ENCODE data around the genes ZFP90 and SNTB2.

DNA sequence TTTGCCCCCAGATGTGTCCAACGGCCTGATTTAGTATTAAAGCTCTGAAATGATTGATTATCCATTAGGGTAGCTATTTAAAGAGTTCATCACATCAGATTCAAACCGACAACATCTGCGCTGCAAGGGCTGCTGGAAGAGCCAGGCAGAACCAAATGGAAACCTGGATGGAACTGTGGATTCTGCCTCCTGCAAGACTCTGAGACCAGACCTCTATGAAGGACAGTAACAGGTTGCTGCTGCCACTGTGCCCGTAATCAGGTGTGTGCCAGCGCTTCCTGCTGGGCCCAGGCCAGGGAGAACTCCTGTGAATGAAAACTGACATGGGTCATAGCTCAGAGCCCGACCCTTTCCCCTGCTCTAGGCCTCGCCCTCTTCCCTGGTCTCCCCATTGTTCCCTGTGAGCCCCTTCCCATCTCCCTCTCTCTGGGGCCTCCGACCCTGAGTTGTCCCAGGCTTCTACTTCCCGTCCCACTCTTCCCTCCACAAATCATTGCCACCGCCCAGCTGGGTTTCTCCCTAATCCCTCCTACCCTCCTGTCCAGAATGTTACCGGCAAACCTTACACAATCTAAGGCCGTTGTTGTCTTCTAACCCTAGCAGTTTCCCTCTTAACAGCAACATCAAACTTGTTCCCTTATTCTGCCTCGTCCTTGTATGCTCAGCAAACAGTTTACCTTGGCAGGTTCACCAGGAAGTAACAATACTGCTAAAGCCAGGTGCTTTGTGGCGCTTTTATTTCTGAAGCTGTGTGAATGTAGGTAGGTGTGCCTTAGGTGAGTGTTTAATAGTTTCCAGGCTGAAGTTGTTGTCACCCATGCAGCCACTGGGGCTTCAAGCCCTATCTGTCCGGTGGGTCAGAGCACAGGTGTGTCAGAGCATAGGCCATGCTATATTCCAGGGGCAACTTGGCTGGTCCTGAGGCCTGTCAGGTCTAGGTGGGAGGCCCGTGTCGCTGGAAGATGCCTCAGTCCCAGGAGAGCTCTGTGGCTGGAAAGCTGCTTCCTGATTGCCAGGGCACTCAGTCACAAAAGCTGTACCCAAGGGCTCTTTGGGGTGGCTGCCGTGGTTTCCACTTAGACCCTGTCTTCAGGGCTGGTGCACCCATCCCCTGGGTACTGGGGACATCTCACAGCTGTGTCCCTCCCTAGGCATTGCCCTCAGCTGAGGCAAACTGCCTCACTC is 32.0 kb downstream of the SMPD3 start:
- RRBS: no CpG with 5 or more reads among the region's 18 CpGs

- RRBS: no CpG with 5 or more reads among the region's 16 CpGs
These were observed 12.9 kb upstream of the ZFP90 start for GRCh38 chr16:68526082-68526772.

GRCh38 chr16:68538739-68539370 is at the start of gene ZFP90:
TSS of gene ZFP90 (plus strand) at chr16:68539291.
- RRBS: 1% methylated on average over 11 of the region's 47 CpGs

- RRBS: no CpG with 5 or more reads among the region's 6 CpGs
These were observed 12.3 kb upstream of the CDH1 start for GRCh38 chr16:68724684-68725320.

DNA sequence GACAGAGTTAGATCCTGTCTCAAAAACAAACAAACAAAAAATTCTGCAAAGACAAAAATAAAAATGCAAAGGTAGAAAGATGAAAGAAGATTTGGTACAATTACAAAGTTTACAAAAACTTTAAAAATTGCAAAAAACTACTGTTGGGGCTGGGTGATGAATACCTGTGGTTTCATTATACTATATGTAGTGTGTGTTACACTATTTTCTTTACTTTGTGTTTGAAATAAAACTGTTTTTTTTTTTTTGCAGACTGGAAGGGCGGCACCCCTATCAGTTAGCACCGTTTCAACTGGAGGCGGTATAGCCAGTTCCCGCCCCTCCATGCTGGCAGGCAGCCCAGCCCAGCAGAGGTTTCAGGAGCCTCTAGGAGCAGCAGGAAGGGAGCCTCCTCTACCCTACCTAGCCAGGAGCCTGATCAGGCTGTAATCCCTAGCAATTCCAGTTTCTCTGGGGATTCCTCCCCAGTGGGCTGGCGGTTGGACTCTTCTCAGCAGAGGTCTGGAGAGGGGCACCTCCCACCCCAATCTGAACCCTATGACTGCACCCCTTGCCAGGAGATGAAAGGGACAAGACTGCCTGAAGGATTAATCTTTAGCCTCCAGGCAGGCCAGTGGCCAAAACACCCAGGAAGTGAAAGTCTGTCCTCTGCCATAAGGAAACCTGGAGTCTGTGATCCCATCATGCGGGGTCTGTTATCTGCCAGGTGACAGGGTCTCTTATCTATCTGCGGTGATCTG is 5.1 kb upstream of the CDH1 start:
- RRBS: no CpG with 5 or more reads among the region's 7 CpGs

GRCh38 chr16:68808326-68809003 is 34.9 kb upstream of the TANGO6 start:
- RRBS: no CpG with 5 or more reads among the region's 6 CpGs

DNA sequence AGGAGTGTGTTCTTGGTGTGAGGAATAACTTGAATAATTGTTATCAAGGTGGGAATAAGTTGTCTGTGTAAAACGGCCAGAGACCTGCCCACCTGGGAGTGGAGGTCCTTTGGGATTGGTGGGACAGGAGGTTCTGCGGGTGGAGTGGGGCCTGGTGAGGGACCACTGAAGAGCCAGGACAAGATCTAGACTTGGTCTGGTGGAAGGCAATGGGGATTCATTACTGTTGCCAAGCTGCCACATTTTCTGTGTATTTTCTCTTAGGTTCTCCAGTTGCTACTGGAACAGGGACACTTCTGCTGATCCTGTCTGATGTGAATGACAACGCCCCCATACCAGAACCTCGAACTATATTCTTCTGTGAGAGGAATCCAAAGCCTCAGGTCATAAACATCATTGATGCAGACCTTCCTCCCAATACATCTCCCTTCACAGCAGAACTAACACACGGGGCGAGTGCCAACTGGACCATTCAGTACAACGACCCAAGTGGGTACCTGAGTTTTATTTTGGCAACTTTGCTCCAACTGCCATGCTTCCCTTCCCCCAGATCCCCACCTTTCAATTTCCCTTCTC is 21.5 kb upstream of the TANGO6 start:
- RRBS: no CpG with 5 or more reads among the region's 7 CpGs

DNA sequence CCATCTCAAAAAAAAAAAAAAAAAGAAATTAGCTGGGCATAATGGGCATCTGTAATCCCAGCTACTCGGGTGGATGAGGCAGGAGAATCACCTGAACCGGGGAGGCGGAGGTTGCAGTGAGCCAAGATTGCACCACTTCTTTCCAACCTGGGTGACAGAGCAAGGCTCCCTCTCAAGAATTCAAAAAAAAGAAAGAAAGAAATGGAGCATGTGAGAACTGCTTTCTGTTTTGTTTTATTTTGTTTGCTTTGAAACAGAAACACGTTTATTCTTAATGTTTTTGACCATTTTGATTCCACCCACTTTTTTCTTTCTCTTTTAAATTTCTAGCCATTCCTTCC is 47.9 kb downstream of the TANGO6 start:
- RRBS: no CpG with 5 or more reads among the region's 4 CpGs

- RRBS: no CpG with 5 or more reads among the region's 6 CpGs
These were observed 119.6 kb upstream of the HAS3 start for GRCh38 chr16:68985746-68986436.

DNA sequence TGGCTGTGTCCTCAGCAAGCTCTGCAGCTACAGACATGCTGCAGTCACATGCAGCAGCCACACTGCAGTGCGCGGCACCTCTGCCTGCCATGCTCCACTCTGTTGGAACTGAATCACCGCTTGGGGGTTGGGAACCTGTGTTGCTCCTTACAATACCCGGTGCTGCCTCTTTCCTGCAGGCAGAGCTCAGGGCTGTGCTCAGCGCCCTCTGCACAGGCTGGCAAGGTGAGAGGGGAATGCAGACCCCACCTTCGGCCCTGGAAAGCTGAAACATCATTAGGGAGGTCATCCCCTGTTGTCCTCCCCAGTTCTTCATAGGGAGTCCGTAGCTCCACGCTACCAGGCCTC is 16.0 kb upstream of the HAS3 start:
- RRBS: no CpG with 5 or more reads among the region's 8 CpGs

GRCh38 chr16:69173325-69173996 is 13.5 kb upstream of the SNTB2 start:
- RRBS: no CpG with 5 or more reads among the region's 6 CpGs

DNA sequence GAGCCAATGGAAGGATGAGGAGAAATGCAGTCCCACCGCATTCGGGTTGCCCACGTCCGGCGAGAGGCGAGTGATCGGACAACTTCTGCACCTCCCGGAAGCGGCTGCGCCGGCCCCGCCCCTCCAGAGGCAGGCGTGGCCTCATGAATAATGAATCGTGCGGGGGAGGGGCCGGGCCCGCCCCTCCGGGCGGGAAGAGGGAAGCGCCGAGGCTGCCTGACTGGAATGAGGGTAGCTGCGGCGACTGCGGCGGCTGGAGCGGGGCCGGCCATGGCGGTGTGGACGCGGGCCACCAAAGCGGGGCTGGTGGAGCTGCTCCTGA is at the start of gene SNTB2:
SNTB2 (plus strand) TSS at position 223 of the 322 bp plus-strand sequence.
- RRBS: 1% methylated on average over 20 of the region's 31 CpGs

DNA sequence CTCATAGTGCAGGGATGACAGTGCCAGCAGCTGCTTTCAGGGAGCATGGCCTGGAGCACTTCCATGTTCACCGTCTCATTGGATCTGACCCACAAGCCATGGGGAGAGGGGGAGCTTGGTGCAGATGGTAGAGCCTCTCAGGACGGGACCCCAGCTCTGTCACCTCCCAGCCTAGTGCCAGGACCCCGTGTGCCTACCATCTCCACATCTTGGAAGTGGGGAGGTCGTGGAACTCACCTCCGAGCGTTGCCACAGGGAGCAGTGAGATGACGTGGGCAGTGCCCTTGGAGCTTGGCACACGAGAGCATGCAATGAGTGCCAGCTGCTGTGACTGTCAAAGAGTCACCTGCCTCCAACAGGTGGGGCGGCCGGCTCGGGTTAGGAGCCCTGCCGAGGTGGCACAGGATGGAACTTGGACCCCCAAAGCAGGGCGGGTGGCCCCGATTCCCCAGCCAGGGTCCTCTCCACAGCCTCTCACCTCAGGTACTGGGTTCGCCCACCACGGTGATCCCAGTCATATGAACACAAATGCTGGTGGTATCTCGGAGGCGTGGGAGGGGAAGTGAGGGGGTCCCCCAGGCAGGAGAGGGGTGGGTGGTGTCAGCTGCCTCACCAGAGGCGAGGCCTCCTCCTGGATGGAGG is 5.4 kb downstream of the VPS4A start:
- RRBS: no CpG with 5 or more reads among the region's 19 CpGs

- RRBS: no CpG with 5 or more reads among the region's 3 CpGs
These were observed 7.7 kb downstream of the TERF2 start for GRCh38 chr16:69377851-69378859.

DNA sequence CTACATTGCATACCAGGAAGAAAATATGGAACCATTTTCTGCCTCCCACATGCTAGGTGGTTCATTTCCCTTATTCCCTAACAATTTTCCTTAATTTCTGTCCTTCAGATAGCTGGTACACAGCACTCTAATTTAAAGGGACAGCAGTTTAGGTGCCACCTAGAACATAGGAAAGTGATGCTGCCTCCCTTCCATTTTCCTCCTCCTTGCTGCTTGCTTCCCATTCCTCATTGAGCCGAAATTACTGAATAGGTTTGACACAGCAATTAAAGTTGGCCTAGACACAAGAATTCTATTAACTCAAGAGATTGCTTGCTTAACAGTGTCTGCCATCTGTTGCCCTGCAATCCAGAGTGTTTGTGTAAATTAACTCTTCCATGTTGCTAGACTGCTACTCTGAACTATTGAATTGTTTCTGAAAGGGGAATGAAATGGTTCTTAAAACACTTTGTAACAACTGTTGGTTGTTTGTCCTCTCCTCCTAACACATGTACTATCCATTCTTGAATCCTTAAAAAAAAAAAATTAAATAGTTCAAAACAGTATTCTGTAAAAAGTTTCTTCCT is 24.4 kb downstream of the CYB5B start:
- RRBS: no CpG with 5 or more reads among the region's 1 CpG

DNA sequence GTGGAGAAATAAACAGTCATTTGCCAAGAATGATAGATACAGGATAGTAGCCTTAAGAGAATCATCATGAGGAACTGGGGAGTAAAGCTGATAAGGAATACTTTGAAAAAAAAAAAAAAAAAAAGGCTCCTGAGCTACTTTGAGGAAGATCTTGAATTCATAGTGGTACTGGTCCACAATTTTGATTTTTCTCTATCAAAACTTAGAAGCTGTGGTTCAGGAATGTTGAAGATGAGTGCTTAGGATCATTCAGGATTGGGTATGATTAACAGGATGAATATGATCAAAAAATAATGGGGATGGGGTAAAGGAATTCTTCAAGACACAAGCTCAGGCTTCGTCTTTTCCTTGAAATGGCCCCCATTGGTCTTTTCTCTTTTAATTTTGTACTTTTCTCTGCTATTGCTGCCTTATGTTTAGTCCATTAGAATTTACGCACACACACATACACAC is 34.9 kb downstream of the NFAT5 start:
- RRBS: no CpG with 5 or more reads among the region's 2 CpGs

GRCh38 chr16:69728274-69728952 is 2.1 kb upstream of the NQO1 start:
- RRBS: no CpG with 5 or more reads among the region's 11 CpGs

GRCh38 chr16:69764174-69764502 is 2.0 kb downstream of the WWP2 start:
- RRBS: no CpG with 5 or more reads among the region's 7 CpGs

- RRBS: no CpG with 5 or more reads among the region's 8 CpGs
These were observed 36.4 kb downstream of the WWP2 start for GRCh38 chr16:69798549-69798886.

DNA sequence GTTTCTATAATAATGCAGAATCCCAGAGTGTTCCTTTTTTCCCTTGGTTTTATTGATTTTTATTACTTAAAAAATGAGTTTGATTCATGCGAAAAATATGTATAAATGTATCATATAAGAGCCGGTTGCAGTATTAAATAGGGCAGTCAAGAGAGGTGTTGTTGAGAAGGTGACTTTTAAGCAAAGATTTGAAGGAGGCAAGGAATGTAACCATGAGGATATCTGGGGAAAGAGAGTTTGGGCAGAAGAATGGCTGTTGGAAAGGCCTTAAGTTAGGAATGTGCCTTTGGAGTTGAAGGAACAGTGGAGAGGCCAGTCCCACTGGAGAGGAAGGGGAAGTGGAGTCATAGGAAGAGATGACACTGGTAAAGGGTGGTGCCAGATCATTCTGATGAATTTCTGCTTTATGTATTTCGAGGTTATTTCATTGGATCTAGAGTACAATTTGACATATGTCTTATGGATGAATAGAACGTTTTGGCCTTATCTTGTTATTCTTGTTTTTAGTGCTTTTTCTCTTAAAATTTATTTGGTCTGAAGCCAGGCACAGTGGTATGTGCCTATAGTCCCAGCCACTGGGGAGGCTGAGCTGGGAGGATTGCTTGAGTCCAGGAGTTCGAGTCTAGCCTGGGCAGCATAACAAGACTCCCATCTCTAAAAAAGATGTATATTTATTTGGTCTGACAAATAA is 93.5 kb downstream of the WWP2 start:
- RRBS: no CpG with 5 or more reads among the region's 5 CpGs

Measured in T47D (cell line).